Vermiform appendix (tissue), 1 donor: ENCODE results near the gene ZNF217.

DNA sequence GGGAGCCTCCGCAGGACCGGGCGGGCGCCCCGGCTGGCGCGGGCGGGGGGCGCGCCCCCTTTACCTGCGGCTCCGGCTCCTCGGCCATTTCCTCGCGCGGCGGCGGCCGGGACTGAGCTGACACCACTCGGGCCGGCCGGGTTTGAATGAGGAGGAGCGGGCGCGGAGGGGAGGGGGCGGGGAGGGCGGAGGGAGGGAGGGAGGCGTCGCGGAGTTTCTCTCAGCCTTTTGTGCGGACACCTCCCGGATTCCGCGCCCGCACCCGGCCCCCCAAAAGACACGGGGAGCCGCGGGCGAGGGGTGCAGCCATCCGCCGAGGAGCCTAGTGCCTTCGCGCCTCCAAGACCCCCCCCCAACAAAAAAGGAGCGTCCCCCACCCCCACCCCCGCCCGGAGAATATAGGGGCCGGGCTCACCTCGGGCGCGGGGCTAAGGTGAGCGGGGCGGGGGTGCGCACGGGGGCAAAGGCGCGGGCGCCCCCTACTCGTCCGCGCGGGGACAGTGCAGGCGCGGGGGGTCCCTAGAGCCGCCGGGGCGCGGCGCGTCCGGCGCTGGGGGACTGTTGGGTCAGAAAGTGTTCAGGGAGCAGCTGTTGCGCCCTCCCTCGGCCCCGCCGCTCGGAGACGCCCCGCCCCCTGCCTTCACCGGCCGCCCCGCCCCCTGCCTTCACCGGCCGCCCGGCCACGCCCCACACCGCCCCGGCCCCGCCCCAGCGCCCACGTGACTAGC, at the start of gene ZNF217:
Gene ZNF217, minus strand, starts transcription at position 148 of the 728 bp plus-strand sequence.
- PRO-cap: bidirectional peak, plus-strand start at position 223 of the sequence, minus-strand start at position 144 of the sequence; bidirectional peak, plus-strand start outside the sequence, minus-strand start at position 618 of the sequence

GRCh38 chr20:53621354-53622428, 28.1 kb upstream of the ZNF217 start:
- PRO-cap: no peak

- PRO-cap: no peak
Observed at GRCh38 chr20:53708083-53708914, 114.7 kb upstream of the ZNF217 start.

DNA sequence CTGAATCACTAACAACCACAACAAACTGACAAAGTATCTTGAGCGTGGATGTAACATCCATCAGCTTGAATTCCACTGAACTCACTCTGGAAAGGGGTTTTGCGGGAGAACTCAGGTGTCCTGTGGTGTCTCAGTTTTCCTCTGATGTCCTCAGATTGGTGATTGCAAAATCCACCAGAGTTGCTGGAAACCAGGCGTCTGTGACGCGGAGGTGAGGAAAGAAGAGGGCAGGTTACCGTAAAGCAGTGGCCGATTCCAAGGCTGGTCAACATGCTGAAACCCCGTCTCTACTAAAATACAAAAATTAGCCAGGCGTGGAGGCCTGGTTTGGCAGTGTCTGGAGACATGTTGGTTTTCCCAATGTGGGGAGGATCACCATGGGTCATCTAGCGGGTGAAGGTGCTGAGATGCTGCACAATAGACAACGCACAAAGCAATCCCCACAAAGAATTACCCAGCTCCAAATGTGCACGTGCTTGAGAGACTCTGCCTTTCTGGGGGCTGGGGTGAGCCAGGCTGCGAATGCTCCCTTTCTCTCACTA, 119.0 kb upstream of the ZNF217 start:
- PRO-cap: no peak

GRCh38 chr20:53872116-53873162, 198.0 kb downstream of the BCAS1 start:
- PRO-cap: bidirectional peak, plus-strand start at chr20:53872998, minus-strand start at chr20:53872937

DNA sequence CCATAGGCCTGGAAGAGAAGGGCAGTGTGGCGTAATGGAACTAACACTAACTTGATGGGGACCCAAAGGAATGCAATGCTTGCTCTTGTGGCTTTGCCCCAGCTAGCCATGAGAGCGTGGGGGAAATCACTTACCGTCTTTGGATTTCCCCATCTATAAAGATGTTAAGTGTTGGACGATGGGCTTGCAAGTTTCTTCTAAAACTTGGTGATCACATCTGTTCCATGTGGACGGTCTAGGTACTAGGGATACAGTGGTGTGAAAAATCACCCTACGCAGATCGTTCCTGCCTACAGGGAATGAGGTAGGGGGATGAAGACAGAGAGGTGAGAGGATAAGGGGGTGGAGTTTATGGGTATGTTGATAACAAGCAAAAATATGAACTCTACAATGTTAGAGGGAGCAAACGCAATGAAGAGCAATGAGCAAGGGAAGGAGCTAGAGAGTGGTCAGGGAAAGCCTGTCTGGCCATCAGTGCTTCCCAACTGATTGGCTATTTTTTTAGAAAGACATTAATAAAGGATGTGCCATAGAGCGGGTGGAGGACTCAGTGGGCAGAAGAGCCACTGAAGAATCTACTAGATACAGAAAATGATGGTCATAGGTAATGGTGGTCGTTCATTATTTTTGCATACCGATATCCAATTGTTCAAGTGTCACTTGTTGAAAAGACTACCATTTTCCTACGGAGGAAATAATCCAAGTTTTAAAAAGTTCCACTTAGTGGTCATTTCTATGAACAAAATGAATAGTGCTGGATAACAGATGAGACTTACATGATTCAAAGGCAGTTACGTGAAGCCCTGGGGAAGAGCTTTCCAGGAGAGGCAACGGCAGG, 165.1 kb downstream of the BCAS1 start:
- PRO-cap: no peak

GRCh38 chr20:53914080-53914530, 156.3 kb downstream of the BCAS1 start:
- PRO-cap: no peak

DNA sequence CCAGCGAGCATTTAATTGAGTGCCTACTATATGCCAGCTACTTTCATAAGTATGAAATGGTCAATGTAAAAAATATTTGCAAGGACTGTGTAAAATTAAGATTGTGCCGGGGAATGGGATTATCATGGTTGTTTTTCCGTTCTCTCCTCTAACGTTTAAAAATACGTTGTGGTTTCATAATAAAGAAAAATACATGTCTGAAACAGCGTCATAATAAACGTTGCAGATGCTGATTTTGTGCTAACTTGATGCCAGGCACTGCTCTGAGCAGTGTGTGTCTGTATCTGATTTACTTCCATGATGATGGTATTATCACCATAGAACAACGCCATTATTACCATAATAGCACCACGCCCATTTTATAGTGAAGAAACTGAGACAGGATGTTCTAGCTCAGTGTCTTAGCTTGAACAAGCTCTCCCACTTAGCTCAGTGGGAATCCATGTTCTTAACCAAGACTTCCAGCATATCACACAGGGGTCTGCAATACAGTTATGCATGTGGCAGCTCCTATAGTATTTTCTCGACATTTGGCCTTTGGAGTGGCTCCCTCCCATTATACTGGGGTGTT, 144.5 kb downstream of the BCAS1 start:
- PRO-cap: no peak

- PRO-cap: no peak
Observed at GRCh38 chr20:53935346-53935634, 135.1 kb downstream of the BCAS1 start.

DNA sequence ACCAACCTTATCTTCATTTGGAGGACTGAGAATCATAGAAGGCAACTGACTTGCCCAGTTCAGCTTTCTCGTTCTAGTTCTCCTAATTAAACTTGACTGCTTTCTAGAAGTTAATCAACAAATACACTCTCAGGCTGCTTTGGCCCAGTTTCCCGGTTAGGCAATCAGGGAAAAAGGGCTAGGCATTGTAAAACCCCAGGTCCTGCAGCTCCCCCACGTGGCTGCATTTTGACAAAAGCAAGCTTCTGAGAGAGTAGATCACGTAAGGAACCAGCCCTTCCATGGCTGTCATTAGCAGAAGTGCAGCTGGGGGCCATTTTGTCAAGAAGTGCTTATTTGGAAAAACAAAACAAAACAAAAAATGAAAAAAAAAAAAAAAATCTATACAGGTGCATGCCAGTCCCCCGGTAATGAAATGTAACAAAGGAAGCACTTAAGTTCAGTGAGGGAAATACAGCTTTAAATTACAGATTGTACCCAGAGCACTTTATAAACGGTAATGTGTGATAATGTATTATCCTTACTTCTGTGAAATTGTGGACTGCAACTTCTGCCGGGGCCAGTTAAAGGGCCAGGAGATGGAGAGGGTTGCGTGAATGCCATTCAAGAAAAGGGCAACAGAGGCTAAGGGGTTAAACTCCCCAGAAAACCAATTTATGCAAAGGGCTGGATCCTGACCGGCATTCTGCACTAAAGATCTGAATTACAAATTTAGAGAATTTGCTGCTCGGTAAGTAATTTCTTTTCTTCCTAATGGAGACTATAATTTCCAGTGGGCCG, 130.3 kb downstream of the BCAS1 start:
- PRO-cap: no peak

DNA sequence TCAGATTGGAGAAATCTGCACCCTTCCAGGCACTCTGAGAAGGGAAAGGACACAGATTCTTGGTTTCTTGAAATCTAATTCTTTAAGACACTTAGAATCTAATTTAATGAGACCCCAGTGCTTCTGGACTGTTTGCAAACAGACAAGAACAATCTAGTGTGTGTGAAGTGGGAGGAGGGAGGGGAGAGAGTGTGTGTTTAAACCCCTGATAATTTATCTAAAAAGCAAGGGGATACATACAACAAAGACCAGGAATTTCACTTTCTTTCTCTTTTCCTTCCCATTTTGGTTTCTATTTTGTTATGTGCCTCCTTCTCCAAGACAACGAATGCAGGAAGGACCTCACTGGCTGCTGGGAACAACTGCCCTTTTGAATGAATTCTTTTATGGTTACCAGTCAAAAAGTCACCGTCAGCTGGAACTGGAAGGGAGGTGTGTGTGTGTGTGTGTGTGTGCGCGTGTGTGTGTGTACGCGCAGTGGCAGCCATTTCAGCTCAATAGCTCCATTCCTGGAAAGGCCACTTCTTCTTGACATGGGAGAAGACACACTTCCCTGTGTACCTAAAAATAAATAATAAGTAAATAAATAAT, 129.3 kb downstream of the BCAS1 start:
- PRO-cap: no peak

DNA sequence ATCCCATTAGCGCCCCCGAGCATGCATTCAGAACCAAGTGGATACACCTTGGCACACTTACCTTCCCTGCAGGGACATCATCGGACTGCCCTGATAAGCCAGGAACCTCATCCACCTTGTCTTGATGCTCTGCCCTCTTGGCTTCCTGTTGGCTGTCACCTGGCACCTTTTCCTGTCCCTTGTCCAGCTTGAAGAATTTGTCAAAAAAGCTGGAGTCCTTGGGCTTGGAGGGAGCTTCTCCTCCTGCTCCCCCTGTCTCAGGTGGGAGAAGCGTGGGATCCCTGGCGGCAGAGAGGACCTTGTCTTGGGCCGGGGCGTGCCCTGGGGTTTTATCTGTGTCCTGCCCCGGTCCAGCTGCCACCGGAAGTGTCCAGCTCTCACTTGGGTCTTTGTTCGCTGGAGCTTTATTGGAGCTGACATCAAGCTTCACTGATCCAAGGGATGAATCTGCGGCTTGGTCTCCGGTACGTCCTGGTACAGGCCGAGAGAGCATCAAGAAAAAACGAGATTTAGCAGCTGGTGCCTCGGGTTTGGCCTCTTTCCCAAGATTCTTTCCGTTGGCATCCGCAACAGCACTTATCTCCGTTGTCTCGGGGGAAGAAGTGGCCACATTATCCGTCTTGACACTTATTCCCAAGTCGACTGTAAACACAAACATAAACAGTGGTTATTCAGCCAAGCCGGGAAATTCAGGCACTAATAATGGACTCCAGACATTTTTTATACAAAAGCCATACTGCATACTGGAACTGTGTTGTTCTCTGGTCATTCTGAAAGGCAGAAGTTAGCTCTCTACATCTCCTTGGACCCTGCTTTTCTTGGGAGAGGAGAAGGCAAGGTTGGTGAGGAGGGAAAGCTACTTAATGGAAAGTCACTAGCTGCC, 41.8 kb downstream of the BCAS1 start:
- PRO-cap: no peak

GRCh38 chr20:54067413-54068120, 2.8 kb downstream of the BCAS1 start:
- PRO-cap: bidirectional peak, plus-strand start at chr20:54067949, minus-strand start at chr20:54067751

GRCh38 chr20:54078109-54078721, 7.8 kb upstream of the BCAS1 start:
- PRO-cap: no peak

- PRO-cap: unidirectional peak, minus-strand start at chr20:54208513
Observed at GRCh38 chr20:54208229-54209147, 601 bp downstream of the PFDN4 start.

GRCh38 chr20:54221509-54221881, 13.6 kb downstream of the PFDN4 start:
- PRO-cap: no peak

GRCh38 chr20:54268444-54268643, 60.5 kb downstream of the PFDN4 start:
- PRO-cap: no peak

GRCh38 chr20:56627391-56627776, 1.7 kb upstream of the TFAP2C start:
- PRO-cap: no peak

GRCh38 chr20:57074005-57074504, 192.4 kb downstream of the BMP7 start:
- PRO-cap: no peak

DNA sequence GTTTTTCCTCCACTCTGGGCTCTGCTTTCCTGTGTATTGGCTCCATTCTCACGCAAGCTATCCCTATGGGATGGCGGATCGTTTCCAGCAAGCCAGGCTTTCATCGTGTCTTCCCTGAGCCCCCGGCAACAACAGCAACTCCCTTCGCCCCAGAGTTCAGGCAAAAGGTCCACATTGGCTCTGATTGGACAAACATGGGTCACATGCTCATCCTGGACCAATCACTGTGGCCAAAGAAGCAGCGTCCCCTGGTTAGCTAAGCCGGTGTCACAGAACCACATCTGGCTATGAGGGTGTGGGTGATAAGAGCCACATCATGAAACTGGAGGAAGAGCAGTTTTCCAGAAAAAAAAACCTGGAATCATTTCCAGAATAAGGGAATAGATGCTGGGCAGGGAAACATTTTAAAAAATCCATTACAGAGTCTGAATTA, 160.1 kb downstream of the BMP7 start:
- PRO-cap: no peak